ENCODE data around the genes LUZP2, MUC15 and LIN7C.

CAGE:
- cytosol, long polyA minus RNA = no peak
- cytosol, long polyA plus RNA = no peak
- long polyA plus RNA = no peak
- nucleus, long polyA minus RNA = no peak
- nucleus, long polyA plus RNA = no peak
Measured at GRCh38 chr11:24496509-24497391, at the start of gene LUZP2. LUZP2 (plus strand) TSS chr11:24497053.

CAGE:
- cytosol, long polyA minus RNA = no peak
- cytosol, long polyA plus RNA = no peak
- long polyA plus RNA = no peak
- nucleus, long polyA minus RNA = start-site peak on the minus strand at chr11:26572136-26572189, 26 reads
- nucleus, long polyA plus RNA = no peak
Measured at GRCh38 chr11:26571837-26573348, at the start of gene MUC15. MUC15 (minus strand) TSS chr11:26572263.

GRCh38 chr11:27406056-27406840, 43.2 kb upstream of the CCDC34 start:
CAGE:
- cytosol, long polyA minus RNA = no peak
- cytosol, long polyA plus RNA = no peak
- long polyA plus RNA = no peak
- nucleus, long polyA minus RNA = no peak
- nucleus, long polyA plus RNA = no peak

GRCh38 chr11:27506014-27506933, at the start of gene LIN7C:
LIN7C (minus strand) TSS chr11:27506769.
CAGE:
- cytosol, long polyA minus RNA = start-site peak on the minus strand at chr11:27506737-27506757, 49 reads
- cytosol, long polyA plus RNA = no peak
- long polyA plus RNA = no peak
- nucleus, long polyA minus RNA = start-site peak on the minus strand at chr11:27506756-27506763, 247 reads; start-site peak on the plus strand at chr11:27506839-27506849, 16 reads
- nucleus, long polyA plus RNA = start-site peak on the minus strand at chr11:27506753-27506771, 122 and 1,088 reads in 2 replicates

CAGE:
- cytosol, long polyA minus RNA = no peak
- cytosol, long polyA plus RNA = no peak
- long polyA plus RNA = no peak
- nucleus, long polyA minus RNA = no peak
- nucleus, long polyA plus RNA = no peak
Measured at GRCh38 chr11:27722990-27723281, 22.7 kb upstream of the BDNF start.

GRCh38 chr11:28126712-28127214, 18.6 kb downstream of the METTL15 start:
CAGE:
- cytosol, long polyA minus RNA = no peak
- cytosol, long polyA plus RNA = no peak
- long polyA plus RNA = no peak
- nucleus, long polyA minus RNA = no peak
- nucleus, long polyA plus RNA = no peak

GRCh38 chr11:29002640-29003207, 894.5 kb downstream of the METTL15 start:
CAGE:
- cytosol, long polyA minus RNA = no peak
- cytosol, long polyA plus RNA = no peak
- long polyA plus RNA = no peak
- nucleus, long polyA minus RNA = no peak
- nucleus, long polyA plus RNA = no peak

GRCh38 chr11:31145102-31145568, 224.4 kb downstream of the DCDC1 start:
CAGE:
- cytosol, long polyA minus RNA = no peak
- cytosol, long polyA plus RNA = no peak
- long polyA plus RNA = no peak
- nucleus, long polyA minus RNA = no peak
- nucleus, long polyA plus RNA = no peak

DNA sequence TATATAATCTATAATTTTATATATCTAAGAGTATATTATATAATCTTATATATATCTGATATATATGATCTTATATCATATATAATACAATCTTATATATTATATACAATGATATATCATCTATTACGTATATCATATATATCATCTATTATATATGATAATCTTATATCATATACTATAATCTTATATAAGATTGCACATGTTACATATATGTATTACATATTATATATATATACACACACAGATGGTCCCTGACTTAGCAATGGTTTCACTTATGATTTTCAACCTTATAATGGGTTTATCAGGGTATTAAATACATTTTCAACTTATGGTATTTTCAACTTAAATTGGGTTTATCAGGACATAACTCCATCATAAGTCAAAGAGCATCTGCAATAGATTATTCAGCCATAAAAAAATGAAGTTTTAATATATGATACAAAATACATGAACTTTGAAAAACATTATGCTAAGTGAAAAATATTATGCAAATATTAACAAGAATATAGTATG, 12.5 kb downstream of the IMMP1L start:
CAGE:
- cytosol, long polyA minus RNA = no peak
- cytosol, long polyA plus RNA = no peak
- long polyA plus RNA = no peak
- nucleus, long polyA minus RNA = no peak
- nucleus, long polyA plus RNA = no peak

DNA sequence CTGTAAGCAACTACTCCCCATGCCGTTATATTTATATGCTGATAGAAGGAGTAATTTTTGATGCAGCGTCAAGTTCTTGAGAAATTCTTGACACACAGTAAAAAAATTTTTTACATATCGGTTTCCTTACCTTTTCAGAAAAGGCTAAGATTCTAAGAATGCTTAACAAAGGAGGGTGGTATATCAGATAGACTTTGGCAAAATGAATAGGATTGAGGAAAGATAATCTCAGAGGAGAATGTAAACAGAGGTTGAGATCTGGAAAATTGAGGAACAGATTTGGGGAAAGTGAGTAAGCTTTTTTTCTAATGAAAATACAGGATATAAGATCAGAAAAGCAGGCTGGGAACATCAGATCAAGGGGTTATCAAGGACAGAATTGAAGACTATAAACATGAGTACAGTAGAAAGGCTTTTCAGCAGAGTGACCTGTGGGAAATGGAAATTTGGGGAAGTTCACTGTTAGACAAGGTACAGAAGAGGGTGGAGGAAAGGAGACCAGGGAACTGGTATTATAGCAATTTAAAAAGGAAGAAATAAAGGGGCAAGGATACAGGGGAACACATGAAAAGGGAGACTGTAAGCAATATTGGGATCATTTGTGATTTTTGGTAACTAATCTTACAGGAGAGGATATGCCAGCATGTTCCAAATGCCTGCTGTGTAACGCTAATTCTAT, 85.1 kb downstream of the PAX6 start:
CAGE:
- cytosol, long polyA minus RNA = no peak
- cytosol, long polyA plus RNA = no peak
- long polyA plus RNA = no peak
- nucleus, long polyA minus RNA = no peak
- nucleus, long polyA plus RNA = start-site peak on the plus strand centred at position 365 of the sequence, 382 bp wide, 9 and 10 reads in 2 replicates

DNA sequence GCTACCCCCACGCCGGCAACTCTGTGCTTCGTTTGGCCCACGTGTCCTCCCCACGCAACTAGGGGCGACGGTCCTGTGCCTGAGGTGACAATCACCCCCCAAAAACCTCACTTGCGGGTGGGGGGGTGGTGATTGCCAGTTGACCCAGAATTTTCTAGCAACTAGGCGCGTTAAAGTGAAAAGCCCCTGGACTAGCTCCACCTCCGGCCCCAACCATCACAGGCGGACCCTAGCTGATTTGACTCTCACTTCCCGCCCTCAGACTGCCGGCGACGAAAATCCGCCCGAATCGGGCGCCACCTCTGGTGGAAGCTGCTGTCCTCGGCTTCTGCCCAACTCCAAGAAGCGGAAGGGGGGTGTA, 12.6 kb downstream of the PAX6 start:
CAGE:
- cytosol, long polyA minus RNA = no peak
- cytosol, long polyA plus RNA = no peak
- long polyA plus RNA = no peak
- nucleus, long polyA minus RNA = no peak
- nucleus, long polyA plus RNA = no peak

DNA sequence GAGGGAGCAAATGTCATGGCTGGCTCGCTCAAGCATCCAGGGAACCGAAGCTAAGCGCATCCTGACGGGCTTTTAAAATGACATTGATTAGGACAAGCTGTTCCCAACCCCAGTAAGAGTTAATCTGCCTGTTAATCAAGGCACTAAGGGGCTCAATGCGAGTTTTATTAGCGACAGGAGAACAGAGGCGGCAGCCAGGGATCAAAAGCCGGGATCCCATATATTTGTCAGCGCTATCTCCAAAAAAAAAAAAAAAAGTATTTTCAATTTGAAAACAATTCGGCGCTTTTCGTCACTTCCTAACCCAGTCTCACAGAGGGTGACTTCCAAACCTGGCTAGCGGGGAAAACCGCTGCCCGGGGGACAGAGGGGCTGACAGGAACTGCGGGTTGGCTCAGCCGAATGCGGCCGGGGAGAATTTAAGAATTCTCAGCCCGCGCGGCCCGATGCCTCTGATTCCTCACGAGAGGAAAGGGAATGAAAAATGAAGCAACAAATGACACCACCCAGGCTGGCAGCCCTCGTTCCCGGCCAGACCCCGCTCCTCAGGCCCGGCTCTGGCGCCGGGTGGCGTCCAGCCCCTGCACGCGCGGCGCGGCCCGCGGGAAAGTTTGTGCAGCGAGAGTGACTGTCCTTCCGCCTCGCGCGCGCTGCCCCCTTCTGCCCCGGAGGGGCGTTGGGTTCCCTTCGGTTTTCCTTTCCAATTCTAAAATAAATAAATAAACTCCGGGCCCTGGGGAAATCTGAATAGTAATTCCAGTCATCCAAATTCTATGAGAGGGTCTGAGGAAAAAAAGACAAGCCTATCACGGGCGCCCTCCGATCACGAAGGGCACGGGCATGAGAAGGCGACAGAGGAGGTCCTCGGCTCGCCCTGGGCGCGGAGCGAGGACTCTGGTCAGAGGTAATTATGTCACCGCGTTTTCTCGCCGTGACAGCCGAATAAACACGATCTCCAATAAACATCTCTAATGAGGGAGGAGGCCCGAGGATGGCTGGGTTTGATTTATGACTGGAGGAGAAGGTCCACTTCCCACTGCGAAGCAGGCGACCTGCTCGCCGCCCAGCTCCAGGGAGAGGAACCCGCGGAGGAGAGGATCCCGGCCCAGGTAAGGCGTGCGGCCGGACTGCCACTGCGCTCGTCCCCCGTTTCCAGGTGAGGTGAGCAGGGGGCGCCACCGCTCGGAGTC, 4.8 kb upstream of the PAX6 start:
CAGE:
- cytosol, long polyA minus RNA = no peak
- cytosol, long polyA plus RNA = no peak
- long polyA plus RNA = no peak
- nucleus, long polyA minus RNA = no peak
- nucleus, long polyA plus RNA = no peak

DNA sequence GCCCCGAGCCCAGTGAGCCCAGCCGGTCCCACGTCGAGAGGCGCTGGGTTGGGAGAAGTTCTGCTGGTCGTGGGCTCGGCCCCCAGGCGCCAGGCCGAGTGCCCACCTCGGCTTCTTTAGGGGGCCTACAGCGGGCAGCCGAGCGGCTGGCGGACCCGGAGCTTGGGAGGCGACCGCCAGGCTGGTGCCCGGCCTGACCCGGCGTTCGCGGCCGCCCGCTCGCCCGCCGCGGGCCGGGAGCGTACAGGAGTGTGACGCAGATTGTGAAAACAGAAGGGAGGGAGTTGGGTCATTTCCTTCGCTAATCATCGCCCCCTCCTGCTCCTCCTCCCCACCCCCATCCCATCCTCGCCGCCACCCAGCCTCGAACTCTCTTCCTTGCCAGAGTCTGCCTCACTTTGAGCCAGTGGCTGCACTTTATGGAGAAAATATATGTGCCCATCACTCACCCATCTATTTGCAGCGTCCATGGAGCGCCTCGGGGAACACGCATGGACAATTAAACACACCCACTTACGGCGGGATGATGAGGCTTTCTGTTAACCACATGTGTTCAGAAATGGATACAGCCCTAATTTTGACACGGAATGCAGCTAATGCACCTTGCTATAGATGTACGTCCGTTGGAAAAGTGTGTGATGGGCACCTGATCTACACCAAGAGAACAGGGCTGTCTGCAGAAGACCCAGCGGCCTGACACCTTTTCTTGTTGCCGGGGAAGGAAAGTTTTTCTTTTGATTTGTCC, 16.1 kb upstream of the PAX6 start:
CAGE:
- cytosol, long polyA minus RNA = no peak
- cytosol, long polyA plus RNA = no peak
- long polyA plus RNA = no peak
- nucleus, long polyA minus RNA = no peak
- nucleus, long polyA plus RNA = no peak

DNA sequence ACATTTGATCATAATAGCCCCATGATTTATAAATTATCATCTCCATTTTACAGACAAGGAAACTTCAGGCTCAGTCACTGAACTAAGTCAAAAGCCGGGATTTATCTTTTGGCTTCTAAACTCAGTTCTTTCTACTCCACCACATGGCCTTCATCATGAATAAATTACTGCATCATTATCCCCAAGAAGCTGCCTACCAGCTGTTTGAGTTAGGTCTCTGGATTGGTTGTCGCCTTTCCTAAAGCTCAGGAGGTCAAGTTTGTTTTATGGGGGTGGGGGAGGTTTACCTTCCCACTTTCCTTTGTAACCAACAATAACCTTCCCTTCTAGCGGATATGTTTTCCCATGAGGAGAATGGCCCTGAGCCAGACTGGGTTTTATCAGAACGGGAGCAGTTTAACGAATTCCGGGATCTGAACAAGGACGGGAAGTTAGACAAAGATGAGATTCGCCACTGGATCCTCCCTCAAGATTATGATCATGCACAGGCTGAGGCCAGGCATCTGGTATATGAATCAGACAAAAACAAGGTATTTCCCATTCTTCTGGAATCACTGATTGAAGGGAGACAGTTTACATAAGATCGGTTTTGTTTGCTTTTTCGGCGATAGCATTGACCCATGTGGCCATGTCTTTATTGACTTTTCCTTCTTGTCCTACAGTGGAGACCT, 12.2 kb downstream of the RCN1 start:
CAGE:
- cytosol, long polyA minus RNA = no peak
- cytosol, long polyA plus RNA = no peak
- long polyA plus RNA = no peak
- nucleus, long polyA minus RNA = no peak
- nucleus, long polyA plus RNA = no peak

GRCh38 chr11:32152709-32153162, 61.9 kb downstream of the RCN1 start:
CAGE:
- cytosol, long polyA minus RNA = no peak
- cytosol, long polyA plus RNA = no peak
- long polyA plus RNA = no peak
- nucleus, long polyA minus RNA = no peak
- nucleus, long polyA plus RNA = no peak

CAGE:
- cytosol, long polyA minus RNA = no peak
- cytosol, long polyA plus RNA = no peak
- long polyA plus RNA = no peak
- nucleus, long polyA minus RNA = no peak
- nucleus, long polyA plus RNA = no peak
Measured at GRCh38 chr11:32391980-32392643, 43.2 kb downstream of the WT1 start.

CAGE:
- cytosol, long polyA minus RNA = no peak
- cytosol, long polyA plus RNA = no peak
- long polyA plus RNA = no peak
- nucleus, long polyA minus RNA = no peak
- nucleus, long polyA plus RNA = no peak
Measured at GRCh38 chr11:32411868-32412723, 23.2 kb downstream of the WT1 start.

CAGE:
- cytosol, long polyA minus RNA = no peak
- cytosol, long polyA plus RNA = no peak
- long polyA plus RNA = no peak
- nucleus, long polyA minus RNA = no peak
- nucleus, long polyA plus RNA = no peak
Measured at GRCh38 chr11:32415845-32416595, 19.3 kb downstream of the WT1 start.

CAGE:
- cytosol, long polyA minus RNA = no peak
- cytosol, long polyA plus RNA = no peak
- long polyA plus RNA = no peak
- nucleus, long polyA minus RNA = no peak
- nucleus, long polyA plus RNA = no peak
Measured at GRCh38 chr11:32851880-32852518, 22.3 kb downstream of the PRRG4 start.

DNA sequence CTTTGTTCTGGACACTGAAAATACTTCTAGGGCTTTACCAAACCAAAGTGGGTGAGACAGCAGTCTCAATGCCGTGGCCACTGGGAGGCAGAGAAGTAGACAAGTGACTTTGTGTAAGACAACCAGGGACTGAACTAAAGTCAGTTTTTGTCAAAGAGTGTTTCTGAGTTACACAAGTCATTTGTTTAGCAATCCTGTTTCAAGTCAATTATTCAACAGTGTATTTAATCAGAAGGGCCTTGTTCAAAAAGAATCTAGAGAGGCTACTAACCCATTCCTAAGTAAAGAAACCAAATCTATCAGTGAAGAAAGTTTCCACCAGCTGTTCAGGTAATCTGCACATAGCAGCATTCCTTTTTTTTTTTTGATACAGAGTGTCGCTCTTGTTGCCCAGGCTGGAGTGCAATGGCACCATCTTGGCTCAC, 46.7 kb downstream of the TCP11L1 start:
CAGE:
- cytosol, long polyA minus RNA = no peak
- cytosol, long polyA plus RNA = no peak
- long polyA plus RNA = no peak
- nucleus, long polyA minus RNA = no peak
- nucleus, long polyA plus RNA = no peak

Measured in keratinocyte (primary cell).